Hair follicular keratinocyte (primary cell): ENCODE measurements around a stretch of chr12.

GRCh38 chr12:46388974-46389753 lies 16.6 kb upstream of the SLC38A2 start:
- RAMPAGE, long total RNA, result no peak

DNA sequence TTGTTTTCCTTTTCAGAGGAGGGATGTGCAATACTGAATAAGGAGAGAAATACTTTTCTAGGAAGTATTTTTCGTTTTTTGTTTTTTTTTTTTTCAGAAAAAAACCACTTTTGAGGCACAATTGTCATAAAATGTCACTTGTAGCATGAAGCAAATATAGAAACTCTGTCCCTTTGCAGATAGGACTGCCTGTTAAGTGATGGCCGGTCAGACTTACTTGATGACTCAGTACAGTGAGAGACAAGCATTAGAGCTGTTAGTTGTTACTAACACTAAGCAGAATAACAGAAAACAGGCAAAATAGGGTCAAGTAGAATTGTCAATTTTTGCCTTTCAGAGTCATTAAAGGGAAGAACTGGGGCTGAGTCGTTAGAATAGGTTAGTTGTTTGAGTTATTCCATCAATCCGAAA lies 168.0 kb downstream of the SLC38A4 start:
- RAMPAGE, long total RNA, result no peak

GRCh38 chr12:46796121-46796553 lies 29.7 kb downstream of the SLC38A4 start:
- RAMPAGE, long total RNA, result no peak

GRCh38 chr12:46806686-46807115 lies 19.1 kb downstream of the SLC38A4 start:
- RAMPAGE, long total RNA, result no peak

DNA sequence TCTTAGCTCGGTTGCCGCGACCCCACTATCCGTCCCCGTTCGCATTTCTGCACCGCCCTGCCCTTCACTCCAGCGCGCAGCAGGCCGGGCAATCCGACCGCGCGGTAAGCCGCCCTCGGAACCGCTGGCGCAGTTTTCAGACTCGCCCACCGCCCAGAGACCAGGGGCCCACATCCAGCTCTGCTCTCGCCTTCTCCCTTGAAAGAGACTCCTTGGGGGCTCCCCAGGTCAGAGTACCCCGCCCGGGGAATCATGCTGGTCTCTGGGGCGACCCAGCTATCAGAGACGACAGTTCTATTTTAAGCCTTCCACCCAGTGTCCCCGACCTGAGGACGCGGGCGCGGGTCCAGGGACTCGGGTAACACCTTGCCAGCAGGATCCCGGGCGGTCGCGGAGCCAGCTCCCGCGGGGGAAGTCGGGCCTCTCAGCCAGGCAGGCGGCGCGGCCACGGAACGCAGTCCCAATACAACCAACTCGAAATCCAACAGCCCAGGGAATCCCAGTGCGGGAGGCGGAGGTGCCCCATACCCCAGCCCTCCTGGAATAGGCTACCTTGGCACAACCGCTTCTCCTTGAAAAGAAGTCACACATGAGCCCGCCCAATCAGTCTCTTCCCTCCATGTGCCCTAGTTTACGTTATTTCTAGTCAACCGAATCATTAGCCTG lies 5.8 kb upstream of the SLC38A4 start:
- RAMPAGE, long total RNA, result no peak

- RAMPAGE, long total RNA, result no peak
Measured at GRCh38 chr12:46832093-46832682, 6.4 kb upstream of the SLC38A4 start.

DNA sequence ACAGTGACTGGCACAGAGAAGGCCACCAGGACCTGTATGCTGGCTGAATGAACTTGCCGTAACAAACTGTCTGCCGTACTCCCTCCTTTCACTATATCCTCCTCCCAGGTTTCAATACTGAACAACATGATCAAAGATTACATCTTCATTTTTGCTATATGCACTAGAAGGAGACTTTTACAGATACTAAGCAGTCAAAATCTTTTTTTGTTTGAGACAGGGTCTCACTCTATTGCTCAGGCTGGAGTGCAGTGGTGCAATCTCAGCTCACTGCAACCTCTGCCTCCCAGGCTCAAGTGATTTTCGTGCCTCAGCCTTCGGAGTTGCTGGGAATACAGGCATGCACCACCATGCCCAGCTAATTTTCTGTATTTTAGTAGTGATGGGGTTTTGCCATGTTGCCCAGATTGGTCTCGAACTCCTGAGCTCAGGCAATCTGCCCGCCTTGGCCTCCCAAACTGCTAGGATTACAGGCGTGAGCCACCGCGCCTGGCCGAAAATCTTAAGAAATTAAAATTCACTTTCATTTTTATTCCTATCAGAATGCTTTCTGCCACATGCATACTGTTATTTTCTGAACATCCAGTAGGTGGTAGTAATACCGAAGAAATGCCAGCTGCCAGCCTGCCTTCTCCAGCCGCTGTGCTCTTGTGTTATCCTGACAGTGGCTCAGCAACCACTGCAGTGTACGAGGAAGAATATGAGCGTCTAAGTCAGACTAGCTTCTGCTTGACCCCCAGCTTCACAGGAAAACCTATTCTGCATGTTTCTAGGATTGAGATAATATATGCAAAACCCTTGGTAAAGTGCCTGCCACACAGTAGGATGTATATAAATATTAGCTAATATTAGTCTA lies 54.4 kb downstream of the RPAP3 start:
- RAMPAGE, long total RNA, result no peak

DNA sequence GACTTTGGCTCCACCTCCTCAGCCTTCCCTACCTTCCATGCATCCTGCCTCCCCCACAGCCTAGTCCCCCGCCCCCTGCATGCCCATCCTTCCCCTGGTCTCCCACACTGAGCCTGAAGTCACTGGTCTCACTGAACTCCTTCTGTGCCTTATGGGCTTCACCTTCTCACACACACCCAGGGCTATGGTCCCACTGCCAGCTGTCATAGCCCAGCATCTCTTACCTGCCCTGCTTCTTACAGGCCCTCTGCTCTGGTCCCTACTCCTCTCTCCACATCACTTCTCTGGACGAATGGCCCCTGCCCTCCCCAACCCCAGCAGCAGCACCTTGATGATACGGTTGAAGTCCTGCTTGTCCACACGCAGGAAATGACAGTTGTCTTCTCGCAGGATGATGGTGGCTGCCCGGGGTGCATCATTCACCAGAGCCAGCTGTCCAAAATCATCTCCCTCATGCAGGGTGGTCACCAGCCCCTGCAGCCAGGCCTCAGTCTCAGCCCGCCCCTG lies 9.6 kb downstream of the RAPGEF3 start:
- RAMPAGE, long total RNA, result no peak

DNA sequence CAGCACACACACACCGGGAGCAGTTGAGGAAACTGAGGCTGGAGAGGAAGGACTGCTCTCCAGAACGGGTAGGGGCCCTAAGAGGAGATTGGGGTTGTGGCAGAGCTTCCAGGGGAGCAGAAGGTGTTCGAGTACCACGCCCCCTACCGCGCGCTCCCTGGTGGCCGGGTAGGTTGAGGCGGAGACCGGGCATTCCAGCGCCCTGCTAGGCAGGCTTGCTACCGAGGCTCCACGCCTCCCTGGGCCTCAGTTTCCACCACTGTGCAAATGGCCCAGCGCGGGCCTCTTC lies 683 bp upstream of the RAPGEF3 start:
- RAMPAGE, long total RNA, result no peak

- RAMPAGE, long total RNA, result no peak
Measured at GRCh38 chr12:47768344-47768961, 4.6 kb upstream of the SLC48A1 start.

GRCh38 chr12:47770778-47771404 lies 2.1 kb upstream of the SLC48A1 start:
- RAMPAGE, long total RNA, result no peak

DNA sequence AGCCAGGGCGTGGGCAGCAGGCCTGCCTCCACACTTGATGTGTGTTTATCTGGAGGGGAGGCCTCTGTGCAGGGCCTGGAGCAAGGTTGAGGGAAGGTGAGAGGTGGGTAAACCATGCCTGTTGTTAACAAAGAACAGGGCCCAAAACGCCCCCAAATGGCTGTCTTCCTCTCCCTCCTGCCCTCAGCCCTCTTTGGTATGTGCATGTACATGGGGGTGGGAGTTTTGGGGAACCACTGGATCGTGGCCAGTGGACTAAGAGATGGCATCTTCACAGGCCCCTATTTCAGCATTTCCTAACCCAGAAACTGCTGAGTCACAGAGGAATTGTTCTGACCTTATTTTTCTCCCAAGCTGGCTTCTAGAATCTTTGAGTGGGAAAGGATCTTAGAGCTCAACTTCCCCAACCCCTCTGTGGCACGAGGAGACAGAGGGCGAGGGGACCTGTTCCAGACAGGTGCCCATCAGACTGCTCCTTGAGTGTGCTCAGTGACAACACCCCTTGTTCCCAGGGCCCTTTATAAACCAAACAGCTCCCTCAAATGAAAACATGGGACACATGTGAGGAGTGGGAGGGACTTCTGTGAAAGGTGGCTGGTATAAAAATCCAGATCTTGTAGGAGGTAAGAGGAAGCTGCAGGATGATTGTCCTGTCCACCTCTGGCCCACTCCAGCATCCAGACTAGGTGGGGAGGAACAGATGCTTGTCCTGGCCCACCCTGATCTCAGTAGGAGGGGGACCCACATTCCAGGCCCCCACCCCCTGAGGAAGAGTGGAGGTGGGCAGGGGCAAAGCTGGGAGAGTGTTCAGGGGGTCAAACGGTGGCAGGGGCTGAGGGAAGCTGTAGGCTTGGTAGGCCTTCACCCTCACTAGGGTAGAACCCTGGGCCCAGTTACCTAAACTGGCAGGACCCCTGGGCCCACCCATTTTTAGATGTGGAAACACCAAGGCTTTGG lies 3.8 kb downstream of the SLC48A1 start:
- RAMPAGE, long total RNA, result no peak

DNA sequence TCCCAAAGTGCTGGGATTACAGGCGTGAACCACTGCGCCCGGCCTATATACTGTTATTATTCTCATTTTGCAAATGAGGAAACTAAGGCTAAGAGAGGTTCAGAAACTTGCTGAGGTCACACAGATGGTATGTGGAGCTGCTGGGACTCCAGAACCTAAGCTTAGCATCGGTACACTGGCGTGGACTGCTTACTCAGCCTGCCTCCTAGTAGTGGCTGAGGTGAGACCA lies 9.6 kb downstream of the HDAC7 start:
- RAMPAGE, long total RNA, result no peak

DNA sequence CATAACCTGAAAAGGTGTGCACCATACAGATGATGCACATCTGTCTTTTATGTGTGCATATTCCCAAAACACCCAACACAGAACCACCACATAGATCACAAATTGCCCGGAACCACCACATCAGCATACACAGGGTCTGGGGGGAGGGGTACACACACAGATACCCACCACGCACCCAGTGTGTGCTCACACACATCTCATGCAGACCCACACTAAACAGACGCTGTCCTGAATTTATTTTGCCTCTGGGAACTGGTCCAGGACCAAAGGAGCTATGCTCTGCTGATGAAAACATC lies 3.4 kb downstream of the HDAC7 start:
- RAMPAGE, long total RNA, result no peak

DNA sequence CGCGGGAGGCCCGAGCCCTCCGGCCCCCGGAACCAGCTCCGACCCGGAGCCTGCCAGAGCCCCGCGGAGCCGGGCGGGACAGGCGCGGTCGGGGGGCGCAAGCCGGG lies 326 bp downstream of the HDAC7 start:
- RAMPAGE, long total RNA, result no peak

DNA sequence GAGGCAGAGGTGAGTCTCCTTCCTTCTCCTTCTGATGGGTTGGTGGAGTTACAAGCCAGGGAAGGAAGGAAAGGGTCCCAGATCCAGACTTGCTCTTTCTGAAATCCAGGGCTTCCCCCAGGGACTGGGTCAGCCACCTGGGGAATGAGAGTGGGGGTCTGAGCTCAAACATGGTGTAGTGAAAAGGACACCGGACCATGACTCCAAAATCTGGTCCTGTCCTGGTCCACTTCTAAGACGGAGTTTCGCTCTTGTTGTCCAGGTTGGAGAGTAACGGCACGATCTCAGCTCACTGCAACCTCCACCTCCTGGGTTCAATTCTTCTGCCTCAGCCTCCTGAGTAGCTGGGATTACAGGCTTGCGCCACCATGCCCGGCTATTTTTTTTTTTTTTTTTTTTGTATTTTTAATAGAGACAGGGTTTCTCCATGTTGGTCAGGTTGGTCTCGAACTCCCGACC lies 22.6 kb upstream of the HDAC7 start:
- RAMPAGE, long total RNA, result no peak

GRCh38 chr12:47868578-47869132 lies 36.1 kb downstream of the VDR start:
- RAMPAGE, long total RNA, result no peak

DNA sequence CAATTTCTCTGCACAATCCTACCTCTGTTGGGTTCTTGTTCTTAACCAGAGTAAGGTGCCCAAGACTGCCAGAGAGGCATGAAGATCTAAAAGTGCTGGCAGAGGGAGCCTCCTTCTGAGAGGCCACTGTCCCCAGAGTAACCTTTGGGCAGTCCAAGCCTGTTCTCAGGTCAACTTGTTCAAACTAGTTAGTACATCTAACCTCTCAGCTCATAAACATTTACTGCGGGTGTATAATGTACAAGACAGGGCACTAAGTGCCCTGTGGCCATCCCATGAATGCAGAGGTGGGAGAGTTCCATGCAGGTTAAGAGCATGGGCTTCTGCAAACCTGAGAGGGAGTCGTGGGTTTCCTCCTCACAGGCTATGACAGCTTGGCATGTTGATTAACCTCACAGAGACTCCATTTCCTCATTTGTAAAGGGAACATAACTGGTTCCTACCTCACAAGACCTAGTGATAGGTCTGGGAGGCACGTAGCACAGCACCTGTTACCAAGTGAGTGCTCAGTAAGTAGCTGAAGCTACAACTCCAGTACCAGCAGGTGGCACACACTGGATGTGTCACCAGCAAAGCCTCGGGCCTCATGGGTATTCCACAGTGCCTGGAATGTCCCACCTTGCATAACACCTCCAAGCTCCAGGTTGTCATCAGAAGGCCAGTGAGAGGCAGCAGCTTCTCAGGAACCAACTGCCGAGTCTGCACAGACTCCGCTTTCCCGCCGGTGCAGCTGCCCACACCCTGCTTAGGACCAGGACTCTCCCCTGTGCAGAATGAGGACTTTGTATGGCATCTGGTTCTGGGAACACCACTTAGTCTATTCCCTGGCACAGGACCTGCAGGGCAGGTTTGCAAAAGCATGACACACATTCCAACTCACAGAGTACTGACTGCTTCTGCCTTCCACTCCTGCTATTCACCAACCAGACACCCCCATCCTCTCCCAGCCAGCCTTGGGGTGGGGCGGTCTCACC lies 4.4 kb downstream of the VDR start:
- RAMPAGE, long total RNA, result no peak

- RAMPAGE, long total RNA, result no peak
Measured at GRCh38 chr12:47903783-47904455, 875 bp downstream of the VDR start.

DNA sequence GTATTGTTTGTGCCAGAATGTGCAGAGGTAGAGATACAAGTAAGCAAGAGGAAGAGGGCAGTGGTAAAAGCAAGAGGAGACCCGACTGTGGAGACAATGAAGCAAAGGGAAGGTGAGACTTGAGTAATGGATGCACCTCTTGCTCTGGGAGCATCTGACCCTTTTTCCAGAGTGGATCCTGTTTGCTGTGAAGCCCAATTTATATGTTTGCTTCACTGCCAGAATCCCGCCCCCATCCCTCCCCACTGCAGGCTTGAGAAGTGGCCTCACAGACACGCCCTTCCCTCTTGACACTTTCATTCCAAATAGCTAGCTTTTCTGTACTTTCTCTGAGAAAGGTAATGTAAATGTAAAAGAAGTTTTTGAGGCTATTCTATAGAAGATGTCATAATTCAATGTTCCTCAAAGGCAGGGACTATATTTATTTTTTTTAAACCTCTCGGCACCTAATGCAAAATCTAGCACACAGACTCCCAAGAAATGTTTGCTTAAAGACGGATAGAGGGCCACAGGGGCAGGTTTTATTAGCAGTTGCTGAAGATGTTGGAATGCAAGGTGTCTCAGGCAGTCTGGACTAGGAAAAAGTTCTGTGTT lies 601 bp upstream of the PFKM start:
- RAMPAGE, long total RNA, result no peak